GM23338 (cell line): ENCODE data around the genes MARS1, DCTN2, ARHGEF25 and CTDSP2.

GRCh38 chr12:57129941-57130614 lies 1.8 kb downstream of the LRP1 start:
- PRO-cap: no peak
- RAMPAGE, long total RNA: no peak

DNA sequence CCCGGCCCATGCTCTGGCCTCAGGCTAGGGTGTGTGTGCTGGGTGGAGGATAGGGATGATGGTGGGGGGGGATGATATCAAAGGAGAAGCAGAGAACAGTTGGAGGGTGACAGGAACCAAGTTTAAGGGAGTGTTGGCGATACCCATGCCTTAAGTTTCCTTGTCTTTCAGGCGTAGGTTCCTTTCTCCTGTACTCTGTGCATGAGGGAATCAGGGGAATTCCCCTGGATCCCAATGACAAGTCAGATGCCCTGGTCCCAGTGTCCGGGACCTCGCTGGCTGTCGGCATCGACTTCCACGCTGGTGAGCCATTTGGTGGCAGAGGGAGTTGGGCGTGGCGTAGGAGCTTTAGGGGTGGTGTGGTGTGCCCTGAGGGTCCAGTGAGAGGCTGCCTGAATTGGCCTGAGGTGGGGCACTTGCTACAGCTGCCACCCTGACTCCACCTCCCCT lies 33.4 kb upstream of the NXPH4 start:
- PRO-cap: no peak
- RAMPAGE, long total RNA: no peak

DNA sequence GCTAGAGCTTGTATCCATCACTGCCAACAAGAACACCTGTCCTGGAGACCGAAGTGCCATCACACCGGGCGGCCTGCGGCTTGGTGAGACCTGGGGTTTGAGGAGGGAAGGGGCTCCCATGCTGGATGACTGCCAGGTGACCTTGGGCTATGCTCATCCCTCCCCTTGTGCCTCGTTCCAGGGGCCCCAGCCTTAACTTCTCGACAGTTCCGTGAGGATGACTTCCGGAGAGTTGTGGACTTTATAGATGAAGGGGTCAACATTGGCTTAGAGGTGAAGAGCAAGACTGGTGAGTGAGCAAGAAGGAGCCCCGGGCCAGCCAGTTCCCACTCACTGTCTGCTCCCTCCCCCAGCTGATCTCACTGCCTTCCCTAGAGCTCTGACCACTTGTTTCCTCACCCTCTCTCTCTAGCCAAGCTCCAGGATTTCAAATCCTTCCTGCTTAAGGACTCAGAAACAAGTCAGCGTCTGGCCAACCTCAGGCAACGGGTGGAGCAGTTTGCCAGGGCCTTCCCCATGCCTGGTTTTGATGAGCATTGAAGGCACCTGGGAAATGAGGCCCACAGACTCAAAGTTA lies 3.0 kb downstream of the NDUFA4L2 start:
- PRO-cap: no peak
- RAMPAGE, long total RNA: no peak

DNA sequence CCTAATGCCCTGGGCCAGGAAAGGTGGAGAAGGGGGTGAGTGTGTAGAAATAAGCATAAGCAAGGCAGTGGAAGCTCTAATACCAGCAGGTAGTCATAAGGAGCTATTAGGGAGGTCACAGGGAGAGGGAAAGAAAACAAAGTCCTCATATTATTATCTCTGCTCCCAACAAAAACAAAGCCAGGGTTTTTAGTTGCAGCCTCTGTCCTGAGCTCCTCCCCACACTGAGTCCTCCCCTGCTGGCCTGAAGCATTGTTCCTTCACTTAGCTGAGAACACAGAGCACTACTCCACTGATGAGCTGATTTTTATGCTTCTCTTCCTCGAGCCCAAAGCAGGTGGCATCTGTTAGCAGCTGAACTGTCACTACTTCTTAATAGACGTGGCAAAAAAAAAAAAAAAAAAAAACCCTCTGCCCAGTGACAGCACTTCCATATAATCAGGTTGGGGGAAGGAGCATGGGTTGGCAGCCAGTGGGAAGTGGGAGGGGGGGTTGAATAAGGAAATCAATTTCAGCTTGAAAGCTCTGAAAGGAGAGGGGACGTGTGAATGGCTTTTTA lies 10.5 kb upstream of the STAC3 start:
- PRO-cap: no peak
- RAMPAGE, long total RNA: no peak

DNA sequence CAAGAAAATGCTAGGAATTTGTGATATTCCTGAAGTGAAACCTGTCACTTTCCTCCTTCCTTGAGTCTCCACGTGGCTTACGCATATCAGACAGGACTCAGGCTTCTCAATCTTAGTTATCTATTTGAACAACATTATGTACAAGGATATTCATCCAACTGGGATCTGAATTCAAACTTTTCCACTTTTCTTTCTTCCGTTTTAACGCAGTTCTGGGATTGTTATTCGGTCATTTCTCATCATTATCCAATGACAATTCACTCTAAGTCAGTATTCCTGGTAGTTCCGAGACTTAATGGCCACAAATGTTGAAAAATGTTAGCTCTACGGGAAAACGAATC lies 1.0 kb downstream of the R3HDM2 start:
- PRO-cap: no peak
- RAMPAGE, long total RNA: no peak

DNA sequence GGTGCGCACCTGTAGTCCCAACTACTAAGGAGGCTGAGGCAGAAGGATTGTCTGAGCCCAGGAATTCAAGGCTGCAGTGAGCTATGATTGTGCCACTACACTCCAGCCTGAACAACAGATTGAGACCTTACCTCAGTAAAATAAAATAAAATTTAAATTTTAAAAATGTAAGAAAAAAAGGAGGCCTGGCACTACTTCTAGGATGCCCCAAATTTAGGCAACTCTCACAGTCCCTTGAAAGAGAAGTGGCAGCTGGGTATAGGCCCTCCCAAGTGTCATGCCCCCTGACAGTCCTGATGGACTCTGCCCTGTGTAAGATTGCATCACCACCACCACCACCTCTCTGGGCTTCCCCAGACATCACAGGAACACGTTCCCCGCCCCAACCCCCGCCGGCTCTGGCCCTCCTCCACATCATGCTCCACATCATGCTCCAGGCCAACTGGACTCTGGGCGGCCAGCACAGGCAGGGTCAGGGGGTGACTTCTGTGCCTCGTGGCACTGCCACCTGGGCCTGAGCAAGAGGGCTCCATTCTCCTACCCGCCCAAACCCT lies 747 bp upstream of the INHBE start:
- PRO-cap: bidirectional peak, plus-strand start at position 441 of the sequence, minus-strand start at position 305 of the sequence
- RAMPAGE, long total RNA: no peak

GRCh38 chr12:57477633-57478805 lies 1.6 kb downstream of the ARHGAP9 start:
- PRO-cap: no peak
- RAMPAGE, long total RNA: no peak

DNA sequence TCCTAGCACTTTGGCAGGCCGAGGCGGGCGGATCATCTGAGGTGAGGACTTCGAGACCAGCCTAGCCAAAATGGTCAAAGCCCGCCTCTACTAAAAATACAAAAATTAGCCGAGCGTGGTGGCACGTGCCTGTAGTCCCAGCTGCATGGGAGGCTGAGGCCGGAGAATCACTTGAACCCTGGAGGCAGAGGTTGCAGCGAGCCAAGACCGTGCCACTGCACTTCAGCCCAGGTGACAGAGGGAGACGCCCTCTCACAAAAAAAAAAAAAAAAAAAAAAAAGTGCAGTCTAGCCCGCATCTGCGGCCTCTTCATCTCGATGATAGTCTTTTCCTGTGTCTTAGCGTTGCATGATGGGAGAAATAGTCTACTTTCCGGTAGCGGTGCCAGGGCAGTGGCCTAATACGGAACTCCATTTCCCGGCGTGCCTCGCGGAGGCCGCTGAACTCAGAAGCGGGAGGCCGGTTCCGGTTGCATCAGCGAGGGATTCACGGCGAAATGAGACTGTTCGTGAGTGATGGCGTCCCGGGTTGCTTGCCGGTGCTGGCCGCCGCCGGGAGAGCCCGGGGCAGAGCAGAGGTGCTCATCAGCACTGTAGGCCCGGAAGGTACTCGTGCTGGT lies at the start of gene MARS1:
MARS1 (plus strand) TSS at position 474 of the 619 bp plus-strand sequence.
- PRO-cap: bidirectional peak, plus-strand start at position 499 of the sequence, minus-strand start at position 333 of the sequence
- RAMPAGE, long total RNA: start-site peak on the plus strand centred at position 481 of the sequence, 69 bp wide, 1,717 and 394 reads in 2 replicates

GRCh38 chr12:57514425-57515653 lies 5.5 kb downstream of the DDIT3 start:
- PRO-cap: no peak
- RAMPAGE, long total RNA: no peak

- PRO-cap: no peak
- RAMPAGE, long total RNA: no peak
Observed at GRCh38 chr12:57515654-57516210, 4.6 kb downstream of the DDIT3 start.

DNA sequence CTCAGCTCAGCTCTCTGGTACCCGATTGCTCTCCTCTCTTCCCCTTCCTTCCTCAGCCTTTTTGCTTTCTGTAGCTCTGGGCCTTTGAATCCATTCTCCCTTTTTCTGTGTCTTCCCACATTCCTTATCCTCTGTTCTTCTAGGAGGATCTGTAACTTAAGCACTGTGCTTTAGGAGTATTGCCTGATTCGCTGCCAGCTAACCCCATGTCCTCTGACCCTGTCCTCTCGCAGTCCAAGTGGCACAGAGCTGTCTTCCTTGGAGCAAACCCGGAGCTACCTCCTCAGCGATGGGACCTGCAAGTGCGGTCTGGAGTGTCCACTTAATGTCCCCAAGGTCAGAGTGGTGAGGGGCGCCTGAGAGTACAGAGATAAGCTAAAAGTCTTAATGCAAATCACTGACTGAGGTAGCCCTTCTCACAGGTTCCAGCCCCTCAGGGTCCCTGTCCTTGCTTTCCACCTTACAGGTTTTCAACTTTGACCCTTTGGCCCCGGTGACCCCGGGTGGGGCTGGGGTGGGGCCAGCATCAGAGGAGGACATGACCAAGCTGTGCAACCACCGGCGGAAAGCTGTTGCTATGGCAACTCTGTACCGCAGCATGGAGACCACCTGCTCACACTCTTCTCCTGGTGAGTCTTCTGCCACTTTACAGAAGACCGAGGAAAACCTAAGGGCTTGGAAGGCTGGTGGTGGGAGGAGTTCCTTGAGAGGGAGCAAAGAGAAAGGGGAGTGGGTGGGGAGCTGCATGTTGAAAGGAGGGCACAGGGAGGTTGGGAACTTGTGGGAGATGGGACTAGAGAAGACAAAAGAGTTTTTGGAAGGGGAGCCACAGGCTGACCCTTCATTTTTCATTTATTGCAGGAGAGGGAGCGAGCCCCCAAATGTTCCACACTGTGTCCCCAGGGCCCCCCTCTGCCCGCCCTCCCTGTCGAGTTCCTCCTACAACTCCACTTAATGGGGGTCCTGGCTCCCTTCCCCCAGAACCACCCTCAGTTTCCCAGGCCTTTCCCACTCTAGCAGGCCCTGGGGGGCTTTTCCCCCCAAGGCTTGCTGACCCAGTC lies 2.2 kb downstream of the MBD6 start:
- PRO-cap: no peak
- RAMPAGE, long total RNA: no peak

DNA sequence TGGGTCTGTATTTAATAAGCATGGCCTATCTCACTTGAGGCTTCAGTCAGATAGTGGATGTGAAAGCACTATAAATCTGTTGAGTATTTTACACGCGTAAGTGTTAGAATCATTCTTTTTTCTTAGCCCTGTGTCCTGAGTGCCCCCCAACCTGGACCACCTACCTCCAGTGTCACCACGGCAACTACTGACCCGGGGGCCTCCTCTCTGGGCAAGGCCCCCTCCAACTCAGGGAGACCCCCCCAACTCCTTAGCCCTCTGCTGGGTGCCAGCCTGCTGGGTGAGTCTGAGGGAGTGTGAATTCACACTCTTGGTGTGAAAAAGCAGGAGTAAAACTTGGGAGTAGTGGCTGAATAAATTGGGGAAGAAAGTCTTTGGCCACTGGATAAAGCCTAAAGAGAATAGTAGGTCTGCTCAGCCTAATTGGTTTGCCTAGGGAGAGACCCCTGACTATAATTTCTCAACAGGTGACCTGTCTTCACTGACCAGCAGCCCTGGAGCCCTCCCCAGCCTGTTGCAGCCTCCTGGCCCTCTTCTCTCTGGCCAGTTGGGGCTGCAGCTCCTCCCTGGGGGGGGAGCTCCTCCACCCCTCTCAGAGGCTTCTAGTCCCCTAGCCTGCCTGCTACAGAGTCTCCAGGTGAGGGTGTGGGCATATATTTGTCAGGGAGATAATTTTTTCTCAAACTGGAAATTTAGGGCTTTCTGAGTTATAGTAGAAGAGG lies 4.9 kb downstream of the MBD6 start:
- PRO-cap: no peak
- RAMPAGE, long total RNA: no peak

DNA sequence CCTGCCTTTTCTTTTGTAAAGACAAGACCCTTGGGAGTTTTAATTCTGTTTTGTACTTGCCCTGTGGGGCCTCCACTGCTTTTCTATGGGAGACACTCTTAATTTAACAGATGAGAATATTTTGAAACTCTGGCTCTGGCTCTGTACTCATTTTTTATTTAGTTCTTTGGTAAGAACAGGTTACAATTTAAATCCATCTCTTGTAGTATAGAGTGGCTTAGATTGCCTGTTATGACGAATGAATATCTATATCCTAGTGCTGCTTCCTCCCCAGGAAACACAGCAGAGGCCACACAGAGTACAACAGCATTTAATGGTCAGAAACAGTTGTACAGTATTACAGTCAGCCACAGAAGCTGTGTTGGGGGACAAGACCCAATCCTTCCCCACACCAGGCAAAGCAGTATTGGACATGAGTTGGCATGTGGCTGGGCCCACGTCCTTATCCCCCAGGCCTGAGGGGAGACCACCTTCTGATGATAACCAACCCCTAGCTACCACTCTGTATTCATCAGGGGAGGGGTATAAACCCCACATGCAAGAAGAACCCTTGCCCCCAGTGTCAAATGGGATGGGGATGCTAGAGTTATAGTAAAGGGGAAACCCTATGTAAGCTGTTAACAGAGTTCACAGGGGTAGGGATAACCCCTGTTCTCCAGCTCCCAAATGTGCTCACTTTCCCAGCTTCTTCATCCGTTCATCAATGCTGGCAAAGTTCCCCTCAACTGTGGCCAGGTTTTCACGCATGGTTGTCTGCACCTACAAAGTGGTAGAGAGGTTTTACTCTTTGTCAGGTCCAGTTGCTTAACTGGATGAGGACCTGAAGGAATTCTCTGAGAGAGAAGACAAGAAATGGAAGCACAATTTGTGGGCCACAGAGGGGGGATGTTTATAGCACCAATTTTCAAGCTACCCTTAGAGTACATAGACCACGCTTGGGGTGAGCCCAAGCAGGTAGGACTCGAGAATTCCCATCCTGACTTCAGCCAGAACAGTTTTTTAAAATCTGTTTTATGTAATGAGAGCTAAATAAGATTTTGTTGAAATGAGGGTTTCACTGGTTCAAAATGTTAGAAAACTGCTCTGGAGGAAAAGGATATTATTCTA lies 7.7 kb downstream of the MBD6 start:
- PRO-cap: no peak
- RAMPAGE, long total RNA: no peak

DNA sequence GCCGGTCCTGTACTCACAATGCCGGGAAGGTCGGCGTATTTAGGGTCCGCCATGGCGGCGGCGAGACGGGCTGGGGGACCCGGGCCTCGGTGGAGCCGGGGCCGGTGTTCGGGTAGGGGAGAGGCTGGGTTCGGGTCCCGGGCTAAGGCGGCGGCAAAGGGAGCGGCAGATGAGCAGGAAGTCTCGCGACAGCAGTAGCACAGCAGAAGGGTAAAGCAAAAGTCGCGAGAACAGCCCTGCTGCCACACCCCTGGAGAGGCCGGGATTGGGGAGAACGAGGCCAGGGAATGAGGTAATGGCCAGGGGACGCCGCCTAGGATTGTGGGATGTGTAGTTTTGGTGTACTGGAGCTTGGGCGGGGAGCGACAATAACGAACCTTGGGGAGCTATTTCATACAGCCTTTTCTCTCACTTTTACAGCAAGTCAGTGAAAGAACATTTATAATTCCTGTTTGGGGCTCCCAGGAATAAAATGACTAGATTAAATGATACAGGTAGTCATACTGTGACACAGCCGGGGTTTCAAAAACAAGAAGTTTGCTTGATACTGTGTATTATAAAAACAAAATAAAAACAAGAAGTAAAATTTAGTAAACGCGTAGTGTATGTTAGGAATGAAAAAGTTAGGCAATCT lies at the start of gene DCTN2:
DCTN2 (minus strand) TSS at position 182 of the 634 bp plus-strand sequence.
- PRO-cap: bidirectional peak, plus-strand start at position 342 of the sequence, minus-strand start at position 171 of the sequence
- RAMPAGE, long total RNA: start-site peak on the minus strand centred at position 137 of the sequence, 39 bp wide, 419 and 99 reads in 2 replicates

GRCh38 chr12:57552779-57553791 lies 3.2 kb downstream of the KIF5A start:
- PRO-cap: no peak
- RAMPAGE, long total RNA: no peak

DNA sequence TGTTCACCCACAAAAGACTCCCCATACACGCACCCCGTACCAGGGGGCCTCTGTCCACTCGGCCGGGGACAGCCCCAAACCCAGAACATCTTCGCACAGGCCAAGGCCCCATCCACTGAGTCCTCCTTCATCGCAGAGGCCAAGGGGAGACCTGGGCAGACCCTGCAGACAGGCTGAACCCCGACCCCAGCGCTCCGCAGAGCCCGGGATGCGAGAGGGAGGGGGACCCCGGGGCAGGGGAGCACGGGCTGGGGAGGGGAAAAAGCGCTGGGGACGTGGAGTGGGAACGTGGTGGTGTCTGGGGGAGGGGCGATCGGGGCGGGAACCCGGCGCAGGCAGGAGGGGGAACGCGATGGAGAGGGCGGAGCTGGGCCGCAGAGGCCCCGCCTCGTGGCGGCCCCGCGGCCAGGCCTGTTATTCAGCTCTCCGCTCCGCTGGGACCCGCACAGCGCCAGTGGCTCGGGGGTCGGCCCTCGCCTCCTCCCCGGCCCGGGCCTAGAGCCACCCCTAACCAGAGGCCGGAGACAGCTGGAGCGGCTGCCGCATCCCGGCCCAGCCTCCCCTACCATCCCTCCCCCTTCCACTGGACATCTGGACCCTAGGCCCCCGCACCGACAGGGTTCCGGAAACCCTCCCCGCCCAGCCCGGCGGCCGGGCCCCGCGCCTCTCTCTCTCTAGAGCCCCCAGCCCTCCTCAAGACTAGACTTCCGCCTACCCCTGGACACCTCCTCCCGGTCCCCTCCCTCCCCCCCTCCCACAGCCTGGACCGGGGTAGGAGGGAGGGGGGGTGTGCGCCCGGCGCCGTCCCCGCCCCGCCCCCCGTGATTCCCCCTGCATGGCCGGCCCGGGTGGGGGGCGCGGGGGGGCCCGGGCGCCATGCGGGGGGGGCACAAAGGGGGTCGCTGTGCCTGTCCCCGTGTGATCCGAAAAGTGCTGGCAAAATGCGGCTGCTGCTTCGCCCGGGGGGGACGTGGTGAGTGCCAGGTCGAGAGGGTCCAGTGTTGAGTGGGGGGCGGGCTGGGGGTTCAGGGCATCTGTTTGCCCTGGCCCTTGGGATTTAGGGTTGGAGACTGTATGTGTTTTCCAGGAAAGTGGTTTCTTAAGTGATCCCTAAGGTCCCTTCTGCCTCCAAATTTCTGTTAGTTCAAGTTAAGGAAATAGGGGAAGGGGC lies at the start of gene ARHGEF25:
ARHGEF25 (plus strand) TSS at position 417 of the 1,171 bp plus-strand sequence.
- PRO-cap: bidirectional peak, plus-strand start at position 446 of the sequence, minus-strand start at position 300 of the sequence; bidirectional peak, plus-strand start at position 756 of the sequence, minus-strand start at position 676 of the sequence
- RAMPAGE, long total RNA: no peak

- PRO-cap: bidirectional peak, plus-strand start at chr12:57745001, minus-strand start at chr12:57744824
- RAMPAGE, long total RNA: no peak
Observed at GRCh38 chr12:57744250-57744952, 438 bp upstream of the TSPAN31 start.

GRCh38 chr12:57836294-57837469 lies 9.8 kb downstream of the CTDSP2 start:
- PRO-cap: bidirectional peak, plus-strand start at chr12:57837097, minus-strand start at chr12:57836845; bidirectional peak, plus-strand start at chr12:57837324, minus-strand start at chr12:57837180
- RAMPAGE, long total RNA: no peak

DNA sequence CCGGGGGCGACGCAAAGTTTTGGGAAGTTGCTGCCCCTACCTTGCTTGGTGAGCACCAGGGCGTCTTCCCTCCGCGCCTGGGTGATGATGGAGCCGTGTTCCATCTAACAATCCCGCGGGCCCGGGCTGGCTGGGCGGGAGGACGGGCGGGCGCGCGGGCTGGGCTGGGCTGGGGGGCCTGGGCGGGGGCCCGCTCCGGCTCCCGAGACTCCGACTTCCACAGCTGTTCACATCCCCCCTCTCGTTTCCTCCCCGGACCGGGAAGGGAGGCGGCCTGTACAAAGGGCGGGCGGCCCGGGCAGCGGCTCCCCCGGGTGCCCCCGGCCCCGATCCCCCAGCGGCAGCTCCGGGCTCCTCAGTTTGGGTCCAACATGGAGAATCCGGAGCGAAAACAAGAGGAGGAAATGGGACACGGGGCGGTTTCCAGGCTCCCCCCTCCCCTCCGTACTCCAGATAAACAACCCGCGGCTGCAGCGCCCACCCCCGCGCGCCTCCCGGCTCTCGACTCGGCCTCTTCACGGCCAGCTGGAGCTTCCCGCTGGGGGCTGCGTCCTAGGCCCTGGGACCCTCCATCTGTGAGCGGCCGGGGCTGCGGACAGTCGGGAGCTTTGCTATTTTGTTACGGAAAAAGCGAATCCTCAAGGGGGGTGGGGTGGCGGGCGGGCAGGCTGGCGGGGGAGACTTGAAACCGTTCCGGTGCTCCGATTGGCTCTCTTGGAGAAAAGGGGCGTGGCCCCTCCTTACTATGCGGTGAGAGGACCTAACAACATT lies at the start of gene CTDSP2:
CTDSP2 (minus strand) TSS at position 398 of the 771 bp plus-strand sequence.
- PRO-cap: bidirectional peak, plus-strand start at position 447 of the sequence, minus-strand start at position 362 of the sequence; bidirectional peak, plus-strand start outside the sequence, minus-strand start at position 577 of the sequence
- RAMPAGE, long total RNA: no peak

DNA sequence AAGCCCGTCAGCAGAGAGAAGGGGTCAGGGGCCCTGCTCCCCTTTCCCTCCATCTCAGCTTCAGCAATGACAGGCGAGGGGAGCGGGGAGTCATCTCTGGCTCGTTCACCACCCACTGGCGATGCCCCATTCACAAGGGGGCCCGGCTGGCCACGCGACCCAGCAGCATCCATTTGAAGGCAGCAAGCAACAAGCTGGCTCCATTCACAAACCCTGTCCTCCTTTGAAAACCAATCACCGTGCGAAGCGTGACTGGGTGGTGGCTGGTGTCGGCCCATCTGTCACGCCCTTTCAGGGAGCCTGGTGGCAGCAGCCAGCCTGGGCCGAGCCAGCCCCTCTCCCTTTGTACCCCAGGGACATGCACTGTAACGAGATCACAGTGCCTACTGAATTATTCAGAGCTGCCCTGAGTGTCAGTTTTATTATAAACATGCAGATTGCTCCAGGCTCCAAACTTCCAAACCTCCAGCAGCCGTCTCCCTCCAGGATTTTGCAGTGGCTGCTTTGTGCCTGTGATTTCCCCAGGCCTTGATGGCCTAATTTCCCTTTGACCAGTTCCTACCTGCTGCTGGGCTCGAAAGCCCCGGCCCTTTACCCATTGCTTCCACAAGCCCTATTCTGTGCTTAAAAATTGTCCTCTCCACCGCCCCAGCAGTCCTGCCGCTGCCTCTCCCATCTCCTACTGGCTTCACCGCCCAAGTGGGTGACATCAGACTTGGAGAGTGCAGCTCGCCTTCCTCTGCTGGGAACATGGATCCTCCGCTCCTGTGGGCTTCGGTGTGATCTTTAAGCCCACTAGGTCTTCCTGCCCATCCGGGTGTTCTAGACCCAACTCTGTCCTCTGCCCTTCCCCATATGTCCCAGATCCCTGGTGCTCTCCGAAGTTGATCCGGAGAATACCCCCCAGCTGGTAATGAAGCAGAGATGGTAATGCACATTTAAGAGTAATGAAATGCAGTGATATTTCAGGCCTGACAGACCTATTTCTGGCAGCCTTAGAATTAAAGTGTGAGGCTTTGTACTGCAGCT lies 22.5 kb upstream of the CTDSP2 start:
- PRO-cap: no peak
- RAMPAGE, long total RNA: no peak